ENCODE measurements around a stretch of chr15.

- PRO-cap, 2 experiments: no peak in any of the 2 experiments
Observed at GRCh38 chr15:40441520-40442097, 856 bp downstream of the BAHD1 start.

- PRO-cap, 2 experiments: no peak in any of the 2 experiments
Observed at GRCh38 chr15:40464984-40465664, 5.7 kb upstream of the CHST14 start.

DNA sequence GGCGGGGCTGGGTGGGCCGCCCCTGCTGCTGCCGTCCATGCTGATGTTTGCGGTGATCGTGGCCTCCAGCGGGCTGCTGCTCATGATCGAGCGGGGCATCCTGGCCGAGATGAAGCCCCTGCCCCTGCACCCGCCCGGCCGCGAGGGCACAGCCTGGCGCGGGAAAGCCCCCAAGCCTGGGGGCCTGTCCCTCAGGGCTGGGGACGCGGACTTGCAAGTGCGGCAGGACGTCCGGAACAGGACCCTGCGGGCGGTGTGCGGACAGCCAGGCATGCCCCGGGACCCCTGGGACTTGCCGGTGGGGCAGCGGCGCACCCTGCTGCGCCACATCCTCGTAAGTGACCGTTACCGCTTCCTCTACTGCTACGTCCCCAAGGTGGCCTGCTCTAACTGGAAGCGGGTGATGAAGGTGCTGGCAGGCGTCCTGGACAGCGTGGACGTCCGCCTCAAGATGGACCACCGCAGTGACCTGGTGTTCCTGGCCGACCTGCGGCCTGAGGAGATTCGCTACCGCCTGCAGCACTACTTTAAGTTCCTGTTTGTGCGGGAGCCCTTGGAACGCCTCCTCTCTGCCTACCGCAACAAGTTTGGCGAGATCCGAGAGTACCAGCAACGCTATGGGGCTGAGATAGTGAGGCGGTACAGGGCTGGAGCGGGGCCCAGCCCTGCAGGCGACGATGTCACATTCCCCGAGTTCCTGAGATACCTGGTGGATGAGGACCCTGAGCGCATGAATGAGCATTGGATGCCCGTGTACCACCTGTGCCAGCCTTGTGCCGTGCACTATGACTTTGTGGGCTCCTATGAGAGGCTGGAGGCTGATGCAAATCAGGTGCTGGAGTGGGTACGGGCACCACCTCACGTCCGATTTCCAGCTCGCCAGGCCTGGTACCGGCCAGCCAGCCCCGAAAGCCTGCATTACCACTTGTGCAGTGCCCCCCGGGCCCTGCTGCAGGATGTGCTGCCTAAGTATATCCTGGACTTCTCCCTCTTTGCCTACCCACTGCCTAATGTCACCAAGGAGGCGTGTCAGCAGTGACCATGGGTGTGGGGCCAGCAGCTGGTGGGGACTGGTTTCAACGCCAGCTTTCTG, 868 bp downstream of the CHST14 start:
- PRO-cap, 2 experiments: peak in 1 of 2 experiments; most common minus-strand start position 340 of the sequence (in 1)

DNA sequence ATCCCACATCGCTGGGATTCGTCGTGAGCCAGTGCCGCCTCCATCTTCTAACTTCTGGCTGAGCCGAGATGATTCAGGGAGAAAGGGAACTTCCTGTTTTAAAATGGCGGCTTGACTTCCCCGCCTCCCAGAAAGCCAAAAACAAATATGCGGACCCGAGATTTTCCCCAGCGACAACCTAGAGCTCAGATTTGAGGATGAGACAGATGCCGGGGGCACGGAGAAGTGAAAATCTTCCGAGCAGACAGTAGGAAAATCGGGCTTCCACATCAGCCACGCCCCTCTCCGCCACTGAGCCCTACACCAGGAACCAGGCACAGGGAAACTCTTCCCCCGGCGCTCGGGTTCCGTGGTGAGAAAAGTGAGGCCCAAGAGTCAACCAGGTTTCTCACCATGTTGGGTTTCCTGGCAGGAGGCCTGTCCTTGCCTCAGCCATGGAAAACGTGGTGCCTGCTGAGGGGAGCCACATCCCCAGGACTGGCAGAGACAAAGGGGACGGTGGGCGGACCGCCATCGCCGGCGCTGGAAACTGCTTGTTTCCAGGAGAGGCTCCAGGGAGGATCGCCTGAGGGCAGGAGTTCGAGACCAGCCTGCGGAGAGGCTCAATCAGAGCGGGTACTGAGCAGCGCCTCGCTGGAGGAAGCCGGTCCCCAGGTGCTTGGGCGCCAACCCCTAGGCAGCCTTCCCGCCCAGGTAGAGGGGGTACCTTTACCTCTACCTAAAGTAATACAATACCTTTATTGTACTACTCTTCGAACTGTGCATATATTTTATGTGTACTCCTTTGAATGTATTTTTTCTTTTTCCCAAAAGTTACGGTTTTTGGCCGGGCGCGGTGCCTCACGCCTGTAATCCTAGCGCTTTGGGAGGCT, 18.9 kb downstream of the CHST14 start:
- PRO-cap, 2 experiments: no peak in any of the 2 experiments

DNA sequence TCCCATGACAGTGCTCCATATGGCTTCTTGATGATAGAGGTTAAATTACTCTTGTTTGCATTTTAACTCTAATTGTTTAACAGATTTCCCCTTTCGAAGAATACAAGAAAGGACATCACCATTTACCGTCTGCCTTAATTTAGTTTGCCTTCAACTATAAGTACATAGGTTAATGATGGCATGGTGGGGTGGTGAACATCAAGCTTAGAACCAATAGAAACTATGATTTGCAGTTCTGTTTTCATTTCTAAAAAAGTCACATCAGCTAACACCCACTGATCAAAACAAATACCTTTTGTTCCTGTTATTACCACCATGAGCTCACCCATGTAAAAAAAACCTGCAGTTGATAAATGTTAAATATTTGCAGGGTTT, 6.8 kb downstream of the CCDC32 start:
- PRO-cap, 2 experiments: no peak in any of the 2 experiments

- PRO-cap, 2 experiments: peak in 1 of 2 experiments; most common plus-strand start chr15:40907630 (in 1); most common minus-strand start chr15:40907479 (in 1)
Observed at GRCh38 chr15:40907404-40907925, 13.2 kb downstream of the VPS18 start.

GRCh38 chr15:40917780-40918716, 11.1 kb upstream of the DLL4 start:
- PRO-cap, 2 experiments: no peak in any of the 2 experiments

- PRO-cap, 2 experiments: no peak in any of the 2 experiments
Observed at GRCh38 chr15:40928515-40928766, 699 bp upstream of the DLL4 start.

DNA sequence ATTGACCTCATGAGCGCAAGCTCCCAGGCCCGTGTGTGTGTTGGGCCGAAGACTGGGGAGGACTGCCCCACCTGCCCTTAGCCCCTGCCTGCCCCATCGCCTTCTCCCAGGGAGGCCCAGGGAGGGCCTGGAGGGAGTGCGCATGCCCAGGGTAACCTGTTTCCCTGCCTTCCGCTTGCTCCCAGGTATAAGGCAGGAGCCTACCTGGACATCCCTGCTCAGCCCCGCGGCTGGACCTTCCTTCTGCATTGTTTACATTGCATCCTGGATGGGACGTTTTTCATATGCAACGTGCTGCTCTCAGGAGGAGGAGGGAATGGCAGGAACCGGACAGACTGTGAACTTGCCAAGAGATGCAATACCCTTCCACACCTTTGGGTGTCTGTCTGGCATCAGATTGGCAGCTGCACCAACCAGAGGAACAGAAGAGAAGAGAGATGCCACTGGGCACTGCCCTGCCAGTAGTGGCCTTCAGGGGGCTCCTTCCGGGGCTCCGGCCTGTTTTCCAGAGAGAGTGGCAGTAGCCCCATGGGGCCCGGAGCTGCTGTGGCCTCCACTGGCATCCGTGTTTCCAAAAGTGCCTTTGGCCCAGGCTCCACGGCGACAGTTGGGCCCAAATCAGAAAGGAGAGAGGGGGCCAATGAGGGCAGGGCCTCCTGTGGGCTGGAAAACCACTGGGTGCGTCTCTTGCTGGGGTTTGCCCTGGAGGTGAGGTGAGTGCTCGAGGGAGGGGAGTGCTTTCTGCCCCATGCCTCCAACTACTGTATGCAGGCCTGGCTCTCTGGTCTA, 8.9 kb downstream of the DLL4 start:
- PRO-cap, 2 experiments: no peak in any of the 2 experiments

DNA sequence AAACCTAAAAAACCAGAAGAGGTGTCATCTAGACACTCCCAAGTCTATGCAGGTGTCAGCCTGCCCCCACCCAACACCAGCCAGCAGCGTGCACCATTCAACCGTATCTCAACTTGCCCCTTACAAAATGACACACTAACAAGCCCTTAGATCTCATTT, 813 bp downstream of the INO80 start:
- PRO-cap, 2 experiments: no peak in any of the 2 experiments

DNA sequence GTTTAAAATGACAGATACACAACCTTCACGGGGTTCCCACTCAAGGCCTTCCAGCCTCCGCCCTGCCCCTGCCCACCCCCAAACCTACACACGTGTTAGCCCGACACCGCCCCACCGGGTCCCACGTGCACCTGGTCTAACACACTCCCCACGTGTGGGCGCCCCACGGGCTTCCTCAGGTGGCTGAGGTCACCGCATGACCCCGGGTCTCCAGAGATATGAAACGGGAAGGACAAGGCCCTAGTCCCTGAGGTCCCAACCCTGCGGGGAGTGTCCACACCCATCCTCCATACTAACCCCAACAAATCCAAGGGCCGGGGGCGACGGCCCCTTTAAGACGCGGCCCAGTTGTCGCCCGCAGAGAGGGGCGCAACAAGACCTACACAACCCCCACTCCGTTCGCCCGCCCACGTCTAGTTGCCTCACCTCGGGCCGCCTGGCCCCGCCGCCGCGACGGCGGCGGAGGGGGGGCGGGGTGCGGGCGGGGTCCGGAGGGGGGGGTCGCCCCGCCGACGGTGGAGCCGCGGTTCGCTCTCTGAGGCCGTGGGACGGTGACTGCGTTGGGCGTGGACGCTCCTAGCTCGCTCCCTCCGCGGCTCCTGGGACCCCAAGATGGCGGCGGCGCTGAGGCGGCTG, 415 bp downstream of the INO80 start:
- PRO-cap, 2 experiments: peak in 1 of 2 experiments; most common plus-strand start position 335 of the sequence (in 1); most common minus-strand start position 70 of the sequence (in 1)

- PRO-cap, 2 experiments: no peak in any of the 2 experiments
Observed at GRCh38 chr15:41284458-41284934, 47.9 kb downstream of the OIP5 start.

DNA sequence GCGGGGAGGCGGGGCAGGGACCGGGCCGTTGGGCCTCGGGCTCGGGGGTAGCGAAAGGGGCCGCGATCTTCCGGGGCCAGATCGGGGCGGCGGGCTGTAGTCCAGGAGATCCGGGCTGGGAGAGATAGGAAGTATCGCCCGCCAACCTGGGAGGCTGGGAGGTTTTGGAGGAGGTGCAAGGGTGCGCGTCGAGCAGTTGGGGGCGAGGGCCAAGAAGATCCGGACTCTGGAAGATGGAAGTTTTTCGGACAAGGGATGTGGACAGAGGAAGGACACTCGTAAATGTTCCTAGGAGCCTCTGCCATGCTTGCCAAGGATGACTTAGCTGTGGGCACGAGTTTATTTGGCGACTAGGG, 615 bp downstream of the RTF1 start:
- PRO-cap, 2 experiments: no peak in any of the 2 experiments

GRCh38 chr15:41503334-41503875, 9.7 kb downstream of the ITPKA start:
- PRO-cap, 2 experiments: no peak in any of the 2 experiments

GRCh38 chr15:41799078-41799627, 24.9 kb downstream of the MAPKBP1 start:
- PRO-cap, 2 experiments: no peak in any of the 2 experiments

- PRO-cap, 2 experiments: no peak in any of the 2 experiments
Observed at GRCh38 chr15:41892540-41893078, 1.2 kb downstream of the SPTBN5 start.

- PRO-cap, 2 experiments: no peak in any of the 2 experiments
Observed at GRCh38 chr15:41937606-41938083, 34.7 kb downstream of the EHD4 start.

DNA sequence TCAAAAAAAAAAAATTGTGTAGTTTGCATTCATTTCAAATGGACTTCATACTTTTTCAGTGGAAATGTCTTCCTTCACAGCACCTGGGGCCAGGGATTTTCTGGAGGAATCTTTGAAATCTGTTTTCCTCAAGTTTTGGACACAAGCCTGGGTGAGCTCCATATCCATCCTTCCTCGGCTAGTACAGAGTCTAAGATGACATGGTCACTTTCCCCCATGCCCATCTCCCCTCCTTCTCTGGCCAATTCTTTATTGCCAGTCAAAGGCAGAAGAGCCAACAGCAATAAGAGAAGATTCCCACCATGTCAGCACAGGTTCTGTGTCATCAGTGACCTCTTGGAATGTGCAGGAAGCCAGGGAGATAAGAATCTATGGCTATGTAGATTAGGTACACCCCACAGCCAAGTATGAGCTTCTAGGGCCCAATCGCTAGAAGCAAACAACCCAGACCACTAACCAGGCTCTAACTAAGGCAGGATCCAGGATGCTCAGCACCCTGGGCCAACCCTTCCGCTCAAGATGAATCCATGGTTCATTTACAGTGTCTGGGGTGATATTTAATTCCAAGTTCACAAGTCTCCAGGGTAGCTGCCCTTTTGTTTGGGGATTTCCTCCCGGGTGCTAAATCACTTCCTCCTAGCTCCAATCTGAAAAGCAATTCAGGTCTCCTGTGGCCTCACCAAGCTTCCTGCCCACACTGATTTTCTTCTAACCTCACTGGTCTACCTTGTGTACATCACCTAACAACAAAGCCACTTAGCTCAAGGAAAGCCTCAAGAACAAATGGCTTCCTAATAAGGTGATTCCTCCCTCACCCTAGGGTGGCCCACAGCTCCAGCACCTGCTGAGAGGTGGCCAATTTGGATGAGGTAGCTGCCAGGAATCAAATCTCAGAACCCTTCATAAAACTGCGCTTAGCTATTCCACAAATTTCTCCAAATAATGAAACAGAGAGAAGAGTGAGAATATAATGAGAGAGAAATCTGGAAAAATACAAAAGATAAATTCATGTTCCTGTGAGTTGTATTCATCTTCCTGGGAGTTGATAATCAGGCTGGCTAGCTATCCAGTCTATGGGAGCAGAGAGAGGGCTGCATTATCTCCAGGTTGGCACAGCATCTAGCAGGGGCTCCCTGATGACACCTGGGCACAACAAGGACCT, 2.4 kb downstream of the EHD4 start:
- PRO-cap, 2 experiments: no peak in any of the 2 experiments

DNA sequence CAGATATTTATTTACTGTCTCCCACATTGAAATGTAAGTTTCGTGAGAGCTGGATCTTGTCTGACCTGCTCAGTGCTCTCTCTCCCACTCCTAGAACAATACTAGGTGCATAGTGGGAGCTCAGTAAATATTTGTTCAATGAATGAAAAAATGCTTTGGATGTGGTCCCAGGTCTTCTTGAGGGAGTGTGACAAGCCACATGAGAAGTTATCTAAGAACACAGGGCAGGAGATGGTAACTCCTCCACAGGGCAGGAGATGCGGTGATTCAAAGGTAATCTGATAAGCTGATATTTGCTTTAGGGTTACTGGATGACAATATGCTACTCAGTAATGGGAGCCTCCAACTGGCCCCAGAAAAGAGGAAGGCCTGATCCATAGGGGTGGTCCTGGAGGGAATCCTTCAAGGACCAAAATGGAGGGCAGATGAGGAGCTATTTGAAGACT, 25.8 kb upstream of the PLA2G4E start:
- PRO-cap, 2 experiments: no peak in any of the 2 experiments

DNA sequence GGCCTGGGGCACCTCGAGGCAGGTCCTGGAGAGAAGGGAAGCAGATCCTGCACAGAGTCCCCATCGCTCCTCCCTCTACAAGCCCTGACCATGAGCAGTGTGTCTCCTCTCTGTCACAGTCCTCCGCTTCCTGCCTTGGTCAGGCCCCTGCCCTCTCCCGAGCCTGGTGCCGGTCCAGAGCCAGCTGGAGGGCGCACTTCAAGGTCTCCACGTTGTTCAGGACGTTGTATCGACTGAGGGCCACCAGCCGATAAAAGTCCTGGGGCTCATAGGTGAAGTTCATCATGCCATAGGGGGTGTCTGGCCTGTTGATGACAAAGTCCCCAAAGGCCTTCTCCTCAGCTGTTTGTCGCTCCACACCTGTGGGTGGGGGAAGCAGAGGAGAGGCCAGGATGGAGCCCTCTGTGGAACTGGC, 14.6 kb downstream of the PLA2G4F start:
- PRO-cap, 2 experiments: no peak in any of the 2 experiments